ENCODE data around the genes THYN1 and B3GAT1.

DNA sequence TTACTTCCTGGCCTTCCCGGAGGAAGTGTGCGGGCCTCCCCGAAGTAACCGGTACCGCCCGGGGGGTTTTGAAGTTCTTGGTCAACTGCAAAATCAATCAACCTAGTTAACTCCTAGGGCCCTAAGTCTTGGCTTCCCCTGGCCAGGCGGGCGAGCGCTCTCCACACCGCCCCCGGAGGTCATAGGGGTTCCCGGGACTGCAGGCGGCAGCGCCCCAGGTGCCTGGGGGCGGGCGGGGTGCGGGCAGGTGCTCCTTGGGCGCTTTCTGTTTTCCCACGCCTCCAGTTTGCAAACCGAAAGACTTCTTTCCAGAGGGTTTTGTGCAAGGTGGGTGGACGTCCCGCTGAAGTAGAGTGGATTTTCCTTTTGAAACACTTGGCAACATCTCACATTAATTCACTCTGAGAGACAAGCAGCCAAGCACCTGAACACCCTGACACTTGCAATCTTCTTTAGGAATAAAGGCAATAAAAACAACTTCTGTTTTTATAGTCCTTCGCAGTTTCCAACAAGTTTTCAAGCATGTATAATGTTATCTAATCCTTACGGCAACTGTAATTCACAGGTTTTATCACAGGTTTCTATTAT, 1.1 kb upstream of the ZBTB44 start:
- RRBS, result no CpG with 5 or more reads among the region's 24 CpGs

DNA sequence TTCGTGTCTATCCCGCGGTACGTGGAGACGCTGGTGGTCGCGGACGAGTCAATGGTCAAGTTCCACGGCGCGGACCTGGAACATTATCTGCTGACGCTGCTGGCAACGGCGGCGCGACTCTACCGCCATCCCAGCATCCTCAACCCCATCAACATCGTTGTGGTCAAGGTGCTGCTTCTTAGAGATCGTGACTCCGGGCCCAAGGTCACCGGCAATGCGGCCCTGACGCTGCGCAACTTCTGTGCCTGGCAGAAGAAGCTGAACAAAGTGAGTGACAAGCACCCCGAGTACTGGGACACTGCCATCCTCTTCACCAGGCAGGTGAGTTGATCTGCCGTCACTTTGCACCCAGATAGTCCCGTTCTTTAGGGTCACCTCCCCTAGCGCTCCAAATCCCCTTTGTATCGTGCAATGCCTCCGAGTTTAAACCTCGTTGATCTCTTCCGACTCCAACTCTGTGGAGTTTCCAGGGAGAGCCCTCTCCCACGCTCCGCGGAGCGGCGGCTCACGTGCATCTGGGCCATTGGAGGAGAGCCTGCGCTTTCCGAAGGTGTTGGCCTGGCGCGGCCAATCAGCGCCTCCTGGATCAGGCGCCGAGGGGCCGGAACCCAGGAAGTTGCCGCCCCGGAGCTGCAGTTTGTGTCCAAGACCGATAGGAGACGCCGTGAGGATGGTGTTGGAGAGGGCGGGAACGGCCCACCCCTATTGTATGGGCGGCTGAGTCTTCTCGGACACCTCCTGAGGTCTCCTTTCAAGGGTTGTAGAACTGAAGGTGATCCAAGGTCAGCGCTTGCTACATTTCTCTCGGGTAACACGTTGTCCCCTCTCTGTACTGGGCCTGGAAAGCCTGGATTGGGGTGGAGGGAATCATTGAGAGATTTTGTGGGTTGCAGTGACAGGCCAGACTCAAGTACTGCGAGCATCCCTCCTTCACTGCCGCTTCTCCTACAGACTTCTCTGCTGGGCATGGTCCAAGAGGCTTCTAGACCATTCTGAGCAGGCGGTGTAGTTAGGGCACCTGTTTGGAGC, 1.5 kb downstream of the ADAMTS15 start:
- RRBS, result no CpG with 5 or more reads among the region's 61 CpGs

DNA sequence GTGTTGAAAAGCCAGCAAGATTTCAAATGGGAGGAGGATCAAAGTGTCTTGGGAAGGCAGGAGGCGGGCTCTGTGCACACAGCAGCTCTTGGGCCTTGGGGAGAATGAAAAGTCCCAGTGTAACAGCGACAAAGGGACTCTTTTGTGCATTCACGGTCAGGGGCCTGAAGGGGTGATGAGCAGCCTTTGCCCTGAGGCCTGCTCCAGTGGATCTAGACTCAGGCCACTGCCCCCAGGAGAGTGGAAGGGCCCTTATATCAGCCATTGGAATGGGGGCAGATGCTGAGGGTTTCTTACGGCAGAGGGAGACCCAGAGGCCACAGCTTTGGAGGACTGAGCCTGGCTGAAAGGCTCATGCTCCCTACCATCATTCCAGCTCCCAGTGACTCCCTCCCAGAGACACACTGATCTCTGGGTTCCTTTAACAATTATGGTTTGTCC, 135.5 kb downstream of the ADAMTS15 start:
- RRBS, result no CpG with 5 or more reads among the region's 4 CpGs

- RRBS, result no CpG with 5 or more reads among the region's 12 CpGs
These were observed 227.0 kb downstream of the ADAMTS15 start for GRCh38 chr11:130675219-130676049.

- RRBS, result no CpG with 5 or more reads among the region's 2 CpGs
These were observed 44.0 kb downstream of the NTM start for GRCh38 chr11:131414372-131414785.

DNA sequence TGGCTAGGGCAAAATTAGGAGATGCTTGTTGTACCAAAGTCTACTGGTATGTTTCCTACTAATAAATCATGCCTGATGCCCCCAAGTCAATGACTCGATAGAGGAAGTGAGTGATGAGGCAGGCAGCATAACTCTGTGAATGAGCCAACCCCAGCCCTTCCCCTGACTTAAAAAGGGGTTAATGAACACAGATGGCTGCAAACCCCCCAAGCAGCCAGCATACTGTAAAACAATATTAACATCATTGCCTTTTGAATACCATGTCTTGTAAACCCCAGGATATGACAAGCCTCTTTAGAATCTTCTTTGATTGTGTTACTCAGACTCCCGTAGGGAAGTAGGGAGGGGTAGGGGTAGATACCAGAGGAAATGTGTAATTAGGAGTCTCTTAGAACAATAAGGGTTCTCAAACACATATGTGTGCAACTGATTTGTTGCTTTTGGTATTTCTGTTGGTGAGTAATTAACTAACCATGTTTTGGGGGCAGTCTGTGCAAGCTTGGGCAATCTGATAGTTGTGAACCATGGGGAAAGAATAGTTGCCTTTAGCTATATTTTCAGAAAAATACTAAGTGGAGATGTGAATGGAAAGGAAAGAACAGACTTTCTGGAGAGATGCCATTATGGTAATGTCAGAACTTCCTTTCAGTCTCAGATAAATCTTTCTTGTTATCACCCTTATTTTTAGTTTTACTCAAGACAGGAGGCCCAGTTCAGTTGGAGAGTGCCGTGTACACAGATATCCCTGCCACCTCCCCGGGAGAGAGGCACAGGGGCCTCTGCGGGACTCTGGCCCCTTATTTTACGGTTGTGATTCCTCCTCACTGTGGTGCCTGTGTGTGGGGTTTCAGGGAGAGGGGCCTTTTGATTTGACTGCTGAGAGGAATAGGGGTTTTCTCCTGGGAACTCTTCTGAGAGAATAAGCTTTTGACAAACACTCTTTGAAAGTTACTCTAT, 701.9 kb downstream of the NTM start:
- RRBS, result no CpG with 5 or more reads among the region's 6 CpGs

- RRBS, result no CpG with 5 or more reads among the region's 12 CpGs
These were observed 899.5 kb downstream of the OPCML start for GRCh38 chr11:132632697-132633306.

- RRBS, result no CpG with 5 or more reads among the region's 15 CpGs
These were observed 30.2 kb downstream of the OPCML start for GRCh38 chr11:133501987-133502654.

- RRBS, result no CpG with 5 or more reads among the region's 31 CpGs
These were observed 10.1 kb downstream of the IGSF9B start for GRCh38 chr11:133946287-133947410.

- RRBS, result 4% methylated on average over 33 of the region's 84 CpGs
These were observed 1.4 kb downstream of the IGSF9B start for GRCh38 chr11:133954912-133956180.

DNA sequence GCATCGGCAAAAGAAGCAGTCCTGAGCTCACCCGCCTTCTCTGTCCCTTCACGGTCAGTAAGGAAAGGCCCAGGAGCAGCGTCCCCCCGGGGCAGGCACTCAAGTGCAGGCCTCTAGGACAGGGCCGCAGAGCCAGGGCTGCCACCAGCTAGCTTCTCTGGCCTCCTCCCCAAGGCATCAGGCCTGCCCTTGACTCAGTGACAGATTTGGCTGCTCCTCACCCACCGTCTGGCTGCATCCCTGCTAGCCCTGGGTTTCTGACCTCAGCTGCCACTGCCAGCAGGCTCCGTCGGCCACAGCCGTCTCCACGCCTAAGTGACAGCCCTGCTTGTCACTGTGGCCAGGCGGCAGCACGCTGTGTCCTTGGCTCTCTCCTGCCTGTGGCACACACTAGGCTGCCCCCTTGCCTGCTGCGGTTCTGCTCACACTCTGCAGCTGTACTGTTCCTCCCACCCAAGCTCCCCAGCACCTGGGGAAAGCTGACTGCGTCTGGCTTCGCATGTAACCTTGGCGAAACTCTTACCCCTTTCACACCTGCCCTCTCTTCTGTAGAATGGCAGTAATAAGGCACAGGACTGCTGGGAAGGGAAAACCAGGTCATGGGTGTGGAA, 32.3 kb upstream of the IGSF9B start:
- RRBS, result no CpG with 5 or more reads among the region's 17 CpGs

GRCh38 chr11:134069340-134069861, 529 bp downstream of the JAM3 start:
- RRBS, result 4% methylated on average over 16 of the region's 40 CpGs

- RRBS, result no CpG with 5 or more reads among the region's 1 CpG
These were observed 57.4 kb downstream of the JAM3 start for GRCh38 chr11:134126215-134126798.

GRCh38 chr11:134252567-134253691, at the start of gene THYN1:
TSS of gene THYN1 (minus strand) at chr11:134253352.
- RRBS, result 2% methylated on average over 12 of the region's 66 CpGs

DNA sequence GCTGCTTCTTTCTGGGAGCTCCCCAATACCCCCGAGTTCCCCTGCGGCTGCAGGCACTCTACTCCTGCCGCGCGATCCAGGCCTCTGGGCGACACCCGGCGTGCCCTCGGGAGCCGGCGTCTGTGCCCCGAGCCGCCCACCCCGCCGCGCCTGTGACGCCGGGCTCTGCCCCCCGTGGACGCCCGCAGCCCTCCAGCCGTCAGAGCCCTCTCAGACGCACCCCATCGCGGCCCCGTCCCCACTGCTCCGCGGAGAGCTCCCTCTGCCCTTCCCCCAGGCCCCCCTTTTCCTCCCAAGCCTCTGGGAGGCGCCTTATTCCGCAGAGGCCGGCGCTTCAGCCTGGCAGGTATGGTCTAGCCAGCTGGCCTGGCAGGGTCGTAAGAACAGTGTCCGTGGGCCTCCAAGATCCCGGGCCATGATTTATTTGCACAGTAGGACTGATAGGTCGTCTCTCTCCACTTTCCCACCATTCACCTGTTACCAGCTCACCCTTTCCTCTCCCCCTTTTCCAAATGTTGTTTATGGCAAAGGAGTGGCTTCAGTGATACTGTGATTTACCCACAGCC, 558 bp downstream of the GLB1L2 start:
- RRBS, result 13% methylated on average over 19 of the region's 36 CpGs

- RRBS, result 54% methylated on average over 6 of the region's 19 CpGs
These were observed 18.6 kb downstream of the B3GAT1 start for GRCh38 chr11:134393358-134393930.

DNA sequence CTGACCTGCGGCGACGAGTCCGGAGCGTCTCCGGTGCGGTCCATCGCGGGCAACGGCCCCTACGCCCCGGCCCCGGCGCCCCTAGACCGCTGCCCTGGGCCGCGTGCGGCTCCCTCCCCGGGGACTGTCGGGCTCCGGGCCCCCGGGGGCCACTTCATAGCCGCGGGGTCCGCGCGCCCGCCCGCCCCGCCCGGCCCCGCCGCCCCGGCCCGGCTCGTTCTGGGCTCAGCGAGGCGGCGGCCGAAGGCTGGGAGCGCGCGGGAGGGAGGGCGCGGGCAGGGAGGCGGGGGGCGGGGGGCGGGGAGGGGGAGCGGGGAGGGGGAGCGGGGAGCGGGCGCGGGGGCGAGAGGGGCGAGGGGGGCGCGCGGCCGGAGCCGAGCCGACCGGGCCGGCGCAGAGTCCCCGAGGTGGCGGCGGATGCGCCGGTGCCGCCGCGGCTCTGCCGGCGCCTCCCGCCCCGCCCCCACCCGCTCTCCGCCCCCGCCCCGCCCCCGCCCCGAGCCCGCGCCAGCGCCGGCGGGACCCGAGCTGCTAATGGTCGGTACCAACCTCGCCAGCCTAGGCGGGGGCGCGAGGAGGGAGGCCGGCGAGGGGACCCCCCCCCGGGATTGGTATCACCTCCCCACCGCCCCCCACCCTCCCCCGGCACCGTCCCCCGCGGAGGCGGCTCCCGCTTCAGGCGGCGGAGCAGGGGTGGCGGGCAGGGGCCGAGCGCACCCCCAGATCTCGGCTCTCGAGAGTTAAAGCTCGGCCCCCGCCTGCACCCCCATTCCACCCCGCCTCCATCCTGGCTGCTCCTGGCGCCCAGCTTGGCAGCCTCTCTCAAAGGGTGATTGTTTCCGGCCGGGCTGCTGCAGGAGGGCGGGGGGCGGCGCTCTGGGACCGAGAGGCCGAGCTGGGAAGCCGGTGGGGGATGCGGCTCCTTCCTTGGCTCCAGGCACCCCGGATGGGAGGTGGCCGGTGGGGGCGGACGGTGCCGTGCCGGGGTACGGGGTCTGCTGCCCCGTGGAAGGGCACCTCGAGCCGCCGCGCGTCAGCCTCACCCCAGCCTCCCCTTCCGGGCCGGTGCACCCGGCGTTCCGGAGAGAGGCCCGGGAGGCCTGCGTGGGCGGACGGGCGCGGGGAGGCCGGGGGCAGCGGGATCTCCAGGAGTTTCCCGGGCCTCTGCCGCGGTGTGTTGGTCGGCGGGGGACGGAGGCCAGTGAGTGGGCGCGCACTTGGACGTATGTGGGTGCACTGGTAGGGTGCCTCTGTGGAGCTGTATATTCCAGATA, at the start of gene B3GAT1:
TSS of gene B3GAT1 (minus strand) at position 441 of the 1,274 bp plus-strand sequence.
- RRBS, result 4% methylated on average over 66 of the region's 158 CpGs

GRCh38 chr11:134480117-134480948, 68.3 kb upstream of the B3GAT1 start:
- RRBS, result no CpG with 5 or more reads among the region's 7 CpGs

All from epidermal melanocyte (primary cell).